ENCODE measurements around a stretch of chr11.

- CAGE, long polyA plus RNA, result no peak
- RRBS, result no CpG with 5 or more reads among the region's 9 CpGs
Measured at GRCh38 chr11:33162133-33162355, 764 bp upstream of the CSTF3 start.

- CAGE, long polyA plus RNA, result no peak
- RRBS, result no CpG with 5 or more reads among the region's 7 CpGs
Measured at GRCh38 chr11:33256071-33256561, 1.1 kb upstream of the HIPK3 start.

DNA sequence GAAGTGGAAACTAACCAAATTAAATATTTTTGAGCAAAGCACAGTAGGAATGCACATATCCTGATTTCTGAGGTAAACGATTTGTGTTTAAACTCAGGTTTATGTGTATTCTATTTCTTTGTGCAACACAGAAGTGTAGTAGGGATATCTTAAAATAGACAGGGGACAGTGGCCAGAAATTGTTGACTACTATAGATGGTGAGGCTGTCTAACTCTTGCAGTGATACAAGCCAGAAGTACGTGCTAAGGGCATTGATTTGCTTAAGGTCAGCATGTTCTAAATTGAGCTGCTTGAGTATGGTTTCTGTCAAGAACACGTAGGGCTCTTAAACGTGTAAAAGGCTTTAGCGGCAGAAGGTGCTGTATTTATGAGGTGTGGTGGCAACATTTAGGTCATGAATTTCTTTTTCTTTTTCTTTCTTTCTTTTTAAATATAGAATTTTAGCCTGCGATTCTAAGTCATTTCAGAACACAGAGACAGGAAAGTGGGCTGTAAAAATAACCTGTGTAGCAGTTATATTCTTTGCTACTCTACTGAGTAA is 34.2 kb downstream of the HIPK3 start:
- CAGE, long polyA plus RNA, result no peak
- RRBS, result no CpG with 5 or more reads among the region's 6 CpGs

DNA sequence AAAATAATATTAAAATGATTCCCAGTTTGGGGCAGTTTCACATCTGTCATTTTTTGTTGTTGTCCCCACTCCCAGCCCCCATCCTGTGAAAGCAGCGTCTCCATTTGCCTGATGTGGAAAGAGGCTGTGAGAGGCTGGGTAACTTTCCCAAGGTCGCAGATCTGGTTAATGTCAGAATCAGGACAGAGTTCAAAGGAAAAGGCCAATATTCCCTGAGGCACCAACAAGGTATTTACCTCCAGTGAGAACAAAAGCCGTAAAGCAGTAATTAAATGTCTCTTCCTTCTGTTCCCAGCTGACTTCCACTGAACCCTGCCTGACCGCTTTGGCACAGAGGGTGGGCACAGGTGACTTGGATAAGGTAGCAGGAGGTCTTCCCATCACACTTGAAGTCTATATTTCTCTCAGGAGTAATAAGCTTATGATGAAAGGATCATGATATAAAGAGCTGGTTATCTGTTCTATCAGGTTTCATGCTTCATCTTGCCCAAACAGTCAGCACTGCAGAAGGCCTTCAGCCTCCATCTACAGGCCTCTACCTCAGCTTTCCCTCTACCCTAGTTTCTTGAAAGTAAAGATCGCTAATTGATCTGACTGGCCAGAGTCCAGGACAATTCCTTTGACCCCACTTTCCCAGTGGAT is 9.5 kb downstream of the C11orf91 start:
- CAGE, long polyA plus RNA, result no peak
- RRBS, result no CpG with 5 or more reads among the region's 5 CpGs

- CAGE, long polyA plus RNA, result no peak
- RRBS, result no CpG with 5 or more reads among the region's 6 CpGs
Measured at GRCh38 chr11:33696143-33696810, 4.3 kb downstream of the C11orf91 start.

DNA sequence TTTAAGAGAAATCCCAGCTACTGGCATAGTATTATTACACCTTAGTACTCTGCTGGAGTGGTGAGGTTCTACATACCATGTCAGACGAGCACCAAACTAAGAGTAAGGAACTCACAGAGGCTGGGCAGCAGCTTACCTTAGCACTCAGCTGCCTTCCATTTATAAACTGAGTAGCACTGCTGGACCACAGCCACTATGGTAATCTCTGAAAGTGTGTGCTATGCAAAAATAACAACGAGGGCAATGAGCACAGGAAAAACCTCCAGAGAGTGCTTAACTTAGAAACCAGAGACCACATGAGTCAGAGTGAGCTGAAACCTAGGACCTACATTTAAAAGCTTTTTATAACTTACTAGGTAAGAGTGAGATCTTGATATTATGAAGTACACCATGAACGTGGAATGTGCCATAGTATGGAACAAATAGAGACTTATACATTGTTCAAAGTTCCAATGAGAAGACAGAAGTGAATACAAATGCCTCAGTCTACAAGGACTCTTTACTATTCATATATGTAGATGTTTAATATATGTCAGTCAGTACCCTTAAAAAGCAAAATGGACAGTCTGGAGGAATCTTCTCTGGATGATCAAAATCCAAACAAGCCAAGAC is 17.1 kb upstream of the CD59 start:
- CAGE, long polyA plus RNA, result no peak
- RRBS, result no CpG with 5 or more reads among the region's 3 CpGs

DNA sequence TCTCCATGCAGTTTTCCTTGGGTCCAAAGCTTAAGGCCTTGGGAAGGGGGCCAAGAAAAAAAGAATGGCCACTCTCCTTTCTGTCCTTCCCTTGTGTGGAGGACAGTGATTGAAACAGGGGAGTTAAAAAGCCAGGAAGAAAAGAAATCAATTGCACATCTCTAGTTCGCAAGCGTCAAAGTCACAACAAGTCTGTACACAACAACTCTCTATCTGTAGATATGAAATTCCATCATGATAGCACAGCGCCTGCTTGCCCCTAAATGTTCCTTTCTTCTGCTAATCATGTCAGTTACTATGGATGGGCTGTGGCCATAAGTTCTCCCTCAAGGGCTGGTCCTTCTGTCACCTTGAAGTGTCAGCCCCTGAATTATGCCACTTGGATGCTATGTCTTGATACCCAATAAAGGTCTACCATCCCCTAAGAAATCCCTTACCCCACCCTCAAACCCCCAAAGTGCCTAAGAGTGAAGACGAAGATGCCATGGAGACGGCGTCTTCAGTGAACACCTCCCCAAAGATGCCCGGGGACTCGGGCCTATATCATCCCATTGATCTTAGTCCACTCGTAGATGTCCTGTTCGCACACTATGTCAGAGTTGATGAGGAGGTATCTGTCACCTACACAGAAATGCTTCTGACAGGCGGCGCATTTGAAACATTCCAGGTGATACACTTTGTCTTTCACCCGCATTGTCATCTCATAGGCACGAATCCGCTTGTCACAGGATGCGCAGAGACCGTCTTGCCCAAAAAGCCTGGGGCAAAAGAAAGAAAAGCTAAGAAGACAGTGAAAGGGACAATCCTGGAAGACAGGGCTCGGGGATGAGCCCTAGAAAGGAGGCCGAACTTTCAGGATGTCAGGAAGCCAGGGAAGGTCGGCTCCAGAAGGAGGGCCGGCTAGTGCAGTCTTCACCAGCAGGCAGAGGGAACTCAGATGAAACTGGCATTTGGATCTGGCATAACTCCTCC is 32.8 kb downstream of the LMO2 start:
- CAGE, long polyA plus RNA, result no peak
- RRBS, result no CpG with 5 or more reads among the region's 21 CpGs

DNA sequence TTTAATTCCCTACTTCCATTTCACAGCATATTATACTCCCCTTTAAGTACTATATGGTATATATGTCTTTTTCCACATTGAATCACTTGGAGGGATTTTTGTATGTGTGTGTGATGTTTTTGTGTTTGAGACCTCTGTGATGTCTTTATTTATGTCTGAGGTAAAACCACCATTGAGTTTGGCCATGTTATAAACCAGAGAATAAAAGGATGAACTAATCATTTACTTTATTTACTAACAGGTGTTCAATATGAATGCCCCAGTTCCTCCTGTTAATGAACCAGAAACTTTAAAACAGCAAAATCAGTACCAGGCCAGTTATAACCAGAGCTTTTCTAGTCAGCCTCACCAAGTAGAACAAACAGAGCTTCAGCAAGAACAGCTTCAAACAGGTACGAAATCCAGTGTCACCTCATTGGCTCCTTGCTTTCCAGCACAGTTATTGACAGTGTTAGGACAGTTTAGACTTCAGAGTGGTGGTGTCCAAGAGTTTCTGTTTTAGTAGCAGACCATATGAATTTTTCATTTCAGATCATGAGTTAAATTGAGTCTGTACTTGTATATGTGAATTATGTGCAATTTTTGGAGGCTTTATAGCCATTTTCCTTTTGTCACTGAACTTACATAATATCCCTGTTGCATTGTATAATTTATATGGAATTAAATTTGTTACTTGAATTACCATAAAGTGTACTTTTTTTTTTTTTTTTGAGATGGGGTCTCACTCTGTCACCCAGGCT is 13.6 kb upstream of the NAT10 start:
- CAGE, long polyA plus RNA, result no peak
- RRBS, result no CpG with 5 or more reads among the region's 1 CpG

- CAGE, long polyA plus RNA, result no peak
- RRBS, result no CpG with 5 or more reads among the region's 15 CpGs
Measured at GRCh38 chr11:34266555-34267404, 91.0 kb downstream of the ABTB2 start.

GRCh38 chr11:34300609-34301545 is 56.9 kb downstream of the ABTB2 start:
- CAGE, long polyA plus RNA, result no peak
- RRBS, result no CpG with 5 or more reads among the region's 8 CpGs

DNA sequence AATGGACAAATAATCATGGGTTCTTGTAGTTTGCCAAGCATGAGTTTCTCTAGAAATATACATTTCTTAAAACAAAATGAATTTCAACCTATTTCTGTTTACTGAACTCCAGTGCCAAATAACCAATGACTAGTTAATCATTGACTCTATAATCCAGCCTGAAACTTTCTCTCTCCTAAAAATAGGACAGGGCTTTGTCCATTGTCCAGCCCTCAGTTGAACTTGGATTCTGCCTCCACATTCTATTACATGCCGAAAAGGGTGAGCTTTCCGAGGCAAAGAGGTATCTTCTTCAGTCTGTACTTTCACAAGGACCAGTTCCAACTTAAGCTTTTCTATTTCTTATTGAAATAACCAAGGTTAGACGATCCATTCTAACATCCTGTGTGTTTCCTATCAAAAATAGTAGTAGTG is 23.2 kb upstream of the CAT start:
- CAGE, long polyA plus RNA, result no peak
- RRBS, result no CpG with 5 or more reads among the region's 3 CpGs

DNA sequence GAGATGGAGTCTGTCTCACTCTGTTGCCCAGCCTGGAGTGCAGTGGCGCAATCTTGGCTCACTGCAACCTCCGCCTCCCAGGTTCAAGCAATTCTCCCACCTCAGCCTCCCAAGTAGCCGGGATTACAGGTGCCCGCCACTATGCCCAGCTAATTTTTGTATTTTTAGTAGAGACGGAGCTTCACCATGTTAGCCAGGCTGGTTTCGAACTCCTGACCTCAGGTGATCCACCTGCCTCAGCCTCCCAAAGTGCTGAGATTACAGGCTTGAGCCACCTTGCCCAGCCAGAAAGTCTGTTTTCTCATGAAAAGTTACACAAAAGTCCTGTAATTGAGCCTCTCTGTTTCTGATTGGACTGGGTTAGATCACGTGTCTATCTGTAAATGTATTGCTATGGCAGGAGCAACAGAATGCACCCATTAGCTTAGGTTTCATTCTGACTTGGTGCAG is 22.3 kb upstream of the CAT start:
- CAGE, long polyA plus RNA, result no peak
- RRBS, result no CpG with 5 or more reads among the region's 7 CpGs

GRCh38 chr11:34512850-34513263 is 737 bp downstream of the ELF5 start:
- CAGE, long polyA plus RNA, result no peak
- RRBS, result no CpG with 5 or more reads among the region's 8 CpGs

DNA sequence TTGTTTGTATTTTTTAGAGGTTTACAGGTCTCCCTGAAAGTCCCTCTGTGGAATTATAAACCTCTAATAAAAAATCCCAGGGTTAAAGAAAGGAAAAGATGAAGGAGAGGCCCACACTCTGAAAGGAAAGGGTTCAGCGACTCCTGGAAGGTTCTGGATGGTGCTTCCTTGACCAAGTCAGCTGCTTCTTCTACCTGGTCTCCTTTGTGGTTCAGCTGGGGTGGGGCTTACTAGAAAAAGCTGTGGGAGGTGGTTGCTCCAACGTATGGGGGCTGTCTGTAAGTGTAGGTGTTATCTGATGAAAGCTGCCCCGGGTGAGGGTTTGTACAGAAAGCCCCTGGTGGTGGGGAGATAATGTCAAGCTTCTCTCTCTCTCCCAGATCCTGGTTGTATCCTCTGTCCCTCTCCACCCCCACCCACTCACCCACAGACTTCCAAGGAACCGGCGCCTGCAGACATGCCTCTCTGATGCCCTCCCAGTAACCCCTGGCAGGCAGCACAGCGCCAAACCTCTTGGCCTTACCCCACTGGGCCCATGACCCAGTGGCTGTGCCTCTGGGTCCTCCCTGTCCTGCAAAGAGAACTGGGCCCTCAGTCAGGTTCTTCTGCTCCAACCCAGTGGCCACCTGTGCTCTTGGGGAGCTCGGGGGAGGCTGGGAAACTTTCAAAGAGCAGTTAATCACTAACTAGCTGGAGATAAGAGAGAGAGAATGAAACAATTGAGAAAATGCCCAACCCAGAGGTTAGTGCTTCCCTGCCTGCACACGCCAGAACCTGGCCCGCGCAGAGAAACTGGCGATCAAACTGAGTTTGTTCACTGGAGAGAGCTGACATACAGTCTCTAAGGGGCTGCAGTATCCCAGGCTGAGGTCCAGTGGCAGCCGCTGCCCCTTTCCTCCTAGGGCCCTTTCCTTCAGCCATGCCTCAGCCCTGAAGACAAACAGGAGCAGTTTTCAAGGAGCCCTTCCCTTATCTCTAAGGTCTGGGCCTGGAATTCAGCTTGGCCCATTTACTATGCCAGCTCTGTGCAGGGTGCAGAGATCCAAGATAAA is 20.4 kb upstream of the EHF start:
- CAGE, long polyA plus RNA, result no peak
- RRBS, result no CpG with 5 or more reads among the region's 12 CpGs

- CAGE, long polyA plus RNA, result no peak
- RRBS, result no CpG with 5 or more reads among the region's 8 CpGs
Measured at GRCh38 chr11:34601332-34601870, 19.5 kb upstream of the EHF start.

- CAGE, long polyA plus RNA, result no peak
- RRBS, result no CpG with 5 or more reads among the region's 2 CpGs
Measured at GRCh38 chr11:34634679-34635207, 13.8 kb downstream of the EHF start.

GRCh38 chr11:34641061-34641388 is 20.1 kb downstream of the EHF start:
- CAGE, long polyA plus RNA, result no peak
- RRBS, result no CpG with 5 or more reads among the region's 1 CpG

- CAGE, long polyA plus RNA, result no peak
- RRBS, result no CpG with 5 or more reads among the region's 11 CpGs
Measured at GRCh38 chr11:34642004-34643041, 21.4 kb downstream of the EHF start.

DNA sequence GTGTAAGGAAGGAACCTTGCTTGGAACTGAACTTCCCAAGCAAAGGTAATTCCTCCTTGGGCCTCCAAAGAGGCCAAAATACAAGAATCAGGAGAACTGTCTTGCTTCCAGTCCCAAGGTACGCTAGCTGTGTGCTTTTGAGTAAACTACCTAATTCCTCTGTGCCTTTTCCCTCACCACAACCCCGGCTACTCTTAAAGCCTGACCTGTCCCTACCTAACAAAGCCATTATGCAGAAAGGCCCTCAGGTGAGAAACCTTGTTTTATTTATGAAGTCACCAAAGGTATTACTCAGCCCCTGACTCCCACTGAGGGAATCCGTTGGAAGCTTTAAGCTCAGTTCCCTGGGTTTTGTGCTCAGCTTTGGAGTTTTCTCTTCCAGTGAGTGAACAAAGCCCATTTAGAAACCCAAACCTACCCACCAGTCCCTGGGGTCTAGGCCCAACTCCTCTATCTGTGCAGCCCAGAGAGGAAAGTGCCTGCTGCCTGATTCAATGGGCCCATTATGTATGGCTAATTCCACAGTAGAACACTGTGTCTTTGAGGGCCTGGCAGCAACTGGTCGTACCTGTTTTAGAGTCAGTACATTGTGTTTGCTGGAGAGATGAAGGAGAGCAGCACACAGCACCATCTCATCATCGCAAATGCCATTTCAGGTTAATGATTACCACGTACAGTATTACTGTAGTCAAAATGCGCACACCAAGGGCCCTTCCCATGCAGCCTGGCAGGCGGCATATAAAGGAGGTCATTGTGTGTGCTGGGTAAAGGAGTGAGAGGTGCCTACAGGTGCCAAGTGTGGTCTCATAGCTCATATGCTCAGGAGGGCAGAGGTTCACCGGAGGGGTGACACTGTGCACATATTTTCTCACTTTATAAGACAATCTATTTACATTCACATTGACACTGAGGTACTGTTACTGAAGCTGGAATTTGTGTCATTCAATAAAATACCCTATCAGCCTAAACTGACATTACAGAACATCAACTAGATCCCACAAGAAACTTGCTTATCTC is 90.7 kb downstream of the APIP start:
- CAGE, long polyA plus RNA, result no peak
- RRBS, result no CpG with 5 or more reads among the region's 9 CpGs

DNA sequence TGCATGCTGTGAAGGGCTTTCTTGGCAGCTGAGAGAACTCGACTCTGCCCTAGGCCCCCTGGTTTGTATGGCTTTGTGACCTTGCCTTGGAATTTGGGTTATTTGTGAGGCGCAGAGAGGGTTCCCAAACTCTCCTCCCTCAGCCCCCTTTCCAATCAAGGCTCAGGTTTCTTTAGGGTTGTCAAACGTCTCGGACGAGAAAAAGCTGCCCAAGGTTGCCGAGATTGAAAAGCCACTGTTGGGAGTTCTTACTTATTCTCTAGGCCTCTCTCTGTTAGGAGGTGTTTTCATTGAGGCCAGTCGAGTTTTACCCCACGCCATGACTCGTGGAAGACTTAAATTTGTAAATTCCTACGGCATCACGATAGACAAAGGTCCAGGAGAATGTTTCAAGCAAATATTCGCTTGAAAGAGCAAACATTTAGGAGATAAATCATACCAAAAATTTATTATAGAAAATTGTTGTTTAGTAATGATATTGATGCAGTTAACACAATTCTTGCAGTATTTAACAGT is 613 bp downstream of the PDHX start:
- CAGE, long polyA plus RNA, result no peak
- RRBS, result no CpG with 5 or more reads among the region's 12 CpGs